ENCODE data around the gene FRRS1L.

- PRO-cap, 2 experiments: no peak in any of the 2 experiments
Measured at GRCh38 chr9:107321817-107322407, 38.8 kb downstream of the RAD23B start.

- PRO-cap, 2 experiments: no peak in any of the 2 experiments
Measured at GRCh38 chr9:107338458-107338937, 55.4 kb downstream of the RAD23B start.

DNA sequence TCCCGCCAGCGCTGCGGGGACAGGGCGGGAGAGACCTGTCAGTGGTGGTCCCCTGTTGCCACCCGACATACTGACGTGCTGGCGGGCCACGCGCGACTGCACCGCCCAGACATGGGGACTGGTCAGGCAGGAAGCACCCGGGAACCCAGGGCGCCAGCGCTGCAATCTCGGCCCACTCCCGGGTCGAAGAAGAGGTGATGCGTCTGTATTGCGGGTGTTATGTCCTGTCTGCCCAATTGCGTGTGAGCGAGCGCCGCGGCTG is 1.4 kb downstream of the KLF4 start:
- PRO-cap, 2 experiments: peak in 2 of 2 experiments; most common minus-strand start position 180 of the sequence (in 1)

DNA sequence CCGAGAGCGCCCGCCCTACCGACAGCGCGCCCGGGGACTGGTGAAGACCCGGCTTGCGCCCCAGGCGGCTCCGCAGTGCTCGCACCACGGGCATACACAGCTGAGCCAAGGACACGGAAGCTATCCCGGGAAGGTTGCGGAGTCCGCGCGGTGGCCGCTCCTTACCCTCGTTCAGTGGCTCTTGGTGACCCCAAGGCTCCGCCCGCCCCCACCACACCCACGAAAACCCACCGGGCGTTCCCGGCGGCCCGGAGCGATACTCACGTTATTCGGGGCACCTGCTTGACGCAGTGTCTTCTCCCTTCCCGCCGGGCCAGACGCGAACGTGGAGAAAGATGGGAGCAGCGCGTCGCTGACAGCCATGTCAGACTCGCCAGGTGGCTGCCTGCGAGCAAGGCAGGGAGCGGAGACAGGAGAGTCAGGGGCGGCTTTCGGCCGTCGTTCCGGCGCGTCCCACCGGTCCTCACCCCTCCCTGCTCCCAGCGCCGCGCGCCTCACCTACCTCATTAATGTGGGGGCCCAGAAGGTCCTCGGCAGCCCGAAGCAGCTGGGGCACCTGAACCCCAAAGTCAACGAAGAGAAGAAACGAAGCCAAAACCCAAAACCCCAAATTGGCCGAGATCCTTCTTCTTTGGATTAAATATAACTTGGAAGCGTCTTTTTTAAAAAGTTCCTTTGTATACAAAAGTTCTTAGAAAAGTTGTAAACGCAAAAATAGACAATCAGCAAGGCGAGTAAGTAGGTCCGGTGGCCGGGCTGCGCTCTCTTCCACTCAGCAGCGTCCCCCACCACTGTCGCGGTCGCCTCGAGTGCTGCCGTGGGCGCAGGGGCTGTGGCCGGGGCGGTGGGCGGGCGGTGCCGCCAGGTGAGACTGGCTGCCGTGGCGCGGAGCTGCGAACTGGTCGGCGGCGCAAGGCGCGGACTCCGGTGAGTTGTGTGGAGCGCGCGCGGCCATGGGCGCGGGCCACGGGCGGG is 616 bp downstream of the KLF4 start:
- PRO-cap, 2 experiments: no peak in any of the 2 experiments

DNA sequence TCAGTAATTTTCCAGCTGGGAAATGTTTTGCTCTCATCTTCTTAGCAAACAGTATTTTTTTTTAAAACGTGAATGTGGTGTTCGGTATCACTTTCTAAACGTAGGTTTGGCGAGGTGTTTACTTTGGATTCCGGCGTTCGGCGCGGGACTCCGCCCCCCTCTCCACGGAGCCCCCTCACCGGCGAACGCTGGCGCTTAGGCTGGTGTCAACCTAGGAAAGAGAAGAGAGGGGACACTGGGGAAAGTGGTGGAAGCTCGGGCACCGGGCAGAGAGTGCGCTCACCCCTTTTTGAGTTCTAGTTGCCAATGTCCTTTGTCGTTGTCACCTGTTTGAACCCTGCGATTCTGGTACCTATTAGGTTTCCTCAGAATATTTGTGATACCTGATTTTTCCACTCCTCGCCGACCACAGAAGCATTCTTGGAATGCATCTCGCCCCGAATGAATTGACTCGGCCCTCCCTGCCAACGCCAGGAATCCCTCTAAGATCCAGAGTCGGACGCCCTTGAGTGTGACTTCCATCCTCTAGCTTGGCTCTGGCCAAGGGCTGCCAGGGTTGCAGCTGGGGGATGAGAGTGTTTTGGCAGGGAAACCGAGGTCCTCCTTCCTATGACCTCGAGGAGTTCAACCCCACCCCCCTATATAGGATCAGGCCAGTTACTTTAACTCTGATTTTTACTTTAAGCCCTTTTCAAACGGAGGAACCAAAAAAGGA is 2.0 kb upstream of the KLF4 start:
- PRO-cap, 2 experiments: no peak in any of the 2 experiments

DNA sequence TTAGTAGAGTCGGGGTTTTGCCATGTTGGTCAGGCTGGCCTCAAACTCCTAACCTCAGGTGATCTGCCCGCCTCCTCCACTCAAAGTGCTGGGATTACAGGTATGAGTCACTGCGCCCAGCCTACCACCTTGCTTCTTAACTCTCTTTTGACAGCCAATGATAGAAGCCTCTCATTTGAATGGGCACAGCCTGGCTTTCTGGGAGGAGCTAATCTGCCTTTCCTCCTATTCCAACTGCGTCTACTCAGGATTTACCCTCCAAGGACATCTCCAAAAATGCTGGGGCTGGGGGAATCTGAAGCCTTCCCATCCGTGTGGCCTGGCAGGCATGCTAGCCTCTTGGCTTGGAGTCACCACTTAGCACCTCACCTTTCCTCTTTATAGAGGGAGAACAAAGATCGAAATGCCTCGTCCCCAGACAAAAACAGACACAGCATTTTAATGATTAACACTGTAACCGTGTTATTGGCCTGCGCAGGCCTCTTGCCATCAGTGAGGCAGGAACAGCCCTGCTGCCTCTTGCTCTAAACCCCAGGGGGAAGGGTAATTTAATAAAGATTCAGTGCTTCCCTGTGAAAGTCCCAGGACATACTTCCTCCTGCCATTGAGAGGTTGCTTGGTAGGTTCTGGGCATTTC is 108.2 kb upstream of the KLF4 start:
- PRO-cap, 2 experiments: no peak in any of the 2 experiments

- PRO-cap, 2 experiments: no peak in any of the 2 experiments
Measured at GRCh38 chr9:107632025-107632355, 142.4 kb upstream of the KLF4 start.

DNA sequence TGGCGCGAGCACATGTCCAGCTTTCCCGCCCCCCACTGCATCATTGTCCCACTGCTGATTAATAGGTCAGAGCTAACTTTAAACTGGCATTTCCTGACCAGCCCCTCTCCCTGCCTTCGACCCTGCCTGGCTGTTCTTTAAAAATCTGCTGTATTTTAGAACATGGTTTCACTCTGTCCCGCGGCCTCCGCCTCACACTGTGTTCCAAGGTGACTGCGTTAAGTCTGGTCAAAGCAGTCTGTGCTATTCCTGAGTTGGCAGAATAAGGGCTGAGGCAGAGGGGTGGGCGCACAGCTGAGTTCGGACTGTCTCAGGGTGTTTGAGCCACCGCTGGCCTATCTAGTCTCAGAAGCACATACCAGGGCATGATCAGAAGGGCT is 178.2 kb upstream of the KLF4 start:
- PRO-cap, 2 experiments: no peak in any of the 2 experiments

- PRO-cap, 2 experiments: no peak in any of the 2 experiments
Measured at GRCh38 chr9:107674999-107675213, 185.3 kb upstream of the KLF4 start.

- PRO-cap, 2 experiments: no peak in any of the 2 experiments
Measured at GRCh38 chr9:108056211-108056482, 566.6 kb upstream of the KLF4 start.

GRCh38 chr9:108150627-108151396 is 661.2 kb upstream of the KLF4 start:
- PRO-cap, 2 experiments: no peak in any of the 2 experiments

DNA sequence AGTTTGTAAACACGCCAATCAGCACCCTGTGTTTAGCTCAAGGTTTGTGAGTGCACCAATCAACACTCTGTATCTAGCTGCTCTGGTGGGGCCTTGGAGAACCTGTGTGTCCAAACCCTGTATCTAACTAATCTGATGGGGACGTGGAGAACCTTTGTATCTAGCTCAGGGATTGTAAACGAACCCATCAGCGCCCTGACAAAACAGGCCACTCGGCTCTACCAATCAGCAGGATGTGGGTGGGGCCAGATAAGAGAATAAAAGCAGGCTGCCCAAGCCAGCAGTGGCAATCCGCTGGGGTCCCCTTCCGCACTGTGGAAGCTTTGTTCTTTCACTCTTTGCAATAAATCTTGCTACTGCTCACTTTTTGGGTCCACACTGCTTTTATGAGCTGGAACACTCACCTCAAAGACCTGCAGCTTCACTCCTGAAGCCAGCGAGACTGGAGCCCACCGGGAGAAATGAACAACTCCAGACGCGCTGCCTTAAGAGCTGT is 461.6 kb downstream of the ACTL7B start:
- PRO-cap, 2 experiments: no peak in any of the 2 experiments

DNA sequence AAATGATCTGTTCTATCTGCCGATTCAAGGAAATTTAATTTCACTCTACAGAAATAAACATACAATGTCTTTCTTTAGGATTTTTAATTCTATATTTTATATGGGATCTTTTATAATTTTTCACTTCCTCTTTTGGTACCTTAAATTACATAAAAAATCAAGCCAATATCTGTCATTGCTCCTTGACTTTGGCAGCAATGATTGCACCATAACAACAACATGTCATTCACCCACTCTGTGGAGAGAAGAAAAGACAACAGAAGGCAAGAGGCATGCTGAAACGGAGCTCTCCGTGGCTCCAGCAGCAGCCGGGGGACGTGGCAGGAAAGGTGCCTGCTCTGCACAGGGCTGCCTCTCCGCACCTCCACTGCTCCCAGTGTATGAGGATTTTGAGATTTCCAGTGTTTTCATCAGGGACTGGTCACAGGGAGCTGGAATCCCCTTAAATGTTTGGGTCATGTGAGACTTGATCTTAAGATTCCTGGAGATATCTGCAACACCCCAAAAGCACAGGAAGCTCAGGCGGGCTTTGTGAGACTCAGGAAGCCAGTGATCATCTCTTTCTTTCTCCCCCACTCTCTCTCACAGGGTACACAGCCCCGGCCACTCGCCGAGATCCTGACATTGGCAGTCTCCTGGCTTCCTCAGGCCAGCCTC is 74.8 kb downstream of the ACTL7B start:
- PRO-cap, 2 experiments: no peak in any of the 2 experiments

GRCh38 chr9:108842830-108843239 is 13.0 kb downstream of the ACTL7B start:
- PRO-cap, 2 experiments: no peak in any of the 2 experiments

- PRO-cap, 2 experiments: no peak in any of the 2 experiments
Measured at GRCh38 chr9:109019321-109020418, 6.4 kb upstream of the CTNNAL1 start.

GRCh38 chr9:109101791-109102290 is 17.9 kb downstream of the TMEM245 start:
- PRO-cap, 2 experiments: no peak in any of the 2 experiments

DNA sequence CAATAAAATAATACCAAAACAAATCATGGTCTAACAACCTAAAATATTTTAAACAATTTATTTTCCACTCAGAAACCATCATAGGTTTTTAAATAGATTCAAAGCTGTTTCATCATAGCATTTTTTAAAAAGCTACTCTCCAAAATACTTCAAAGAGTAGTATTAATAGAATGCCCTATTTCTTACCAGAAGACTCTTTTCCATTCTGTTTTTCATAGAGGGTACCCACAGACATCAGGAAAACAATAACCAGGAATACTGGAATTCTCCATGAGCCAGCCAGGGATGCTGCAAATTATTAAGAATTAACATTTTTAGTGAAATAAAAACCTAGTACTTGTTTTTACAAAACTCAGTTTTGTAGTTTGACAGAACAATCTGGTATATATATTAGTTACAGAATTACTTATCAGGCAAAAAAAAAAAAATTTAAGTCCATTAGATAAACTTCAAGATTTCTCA is 13.4 kb downstream of the TMEM245 start:
- PRO-cap, 2 experiments: no peak in any of the 2 experiments

GRCh38 chr9:109166095-109166559 is 922 bp downstream of the FRRS1L start:
- PRO-cap, 2 experiments: no peak in any of the 2 experiments

GRCh38 chr9:109166773-109167591 is at the start of gene FRRS1L:
Gene FRRS1L (minus strand): TSS chr9:109167249.
- PRO-cap, 2 experiments: no peak in any of the 2 experiments

DNA sequence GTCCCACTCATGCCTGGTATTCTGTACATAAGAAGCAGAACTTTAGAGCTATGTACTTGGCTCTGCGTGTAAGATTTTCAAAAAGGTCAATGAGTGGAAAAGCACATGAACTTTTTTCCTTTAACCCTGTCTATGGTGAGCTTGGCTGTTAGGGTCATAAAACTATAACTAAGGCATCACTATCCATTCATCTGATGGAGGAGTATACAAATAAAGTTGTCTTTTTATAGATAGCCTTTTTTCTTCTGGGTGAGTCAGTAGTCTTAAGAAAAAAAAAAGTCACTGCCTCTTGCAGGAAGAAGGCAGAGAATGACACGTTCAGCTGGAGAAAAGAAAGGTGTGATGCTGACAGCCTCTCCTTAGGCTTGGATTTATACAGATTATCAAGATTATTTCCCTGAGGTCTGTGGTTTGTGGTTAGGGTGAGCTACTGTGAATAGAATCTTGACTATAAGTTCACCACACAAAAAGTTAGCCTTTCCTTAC is 23.0 kb downstream of the EPB41L4B start:
- PRO-cap, 2 experiments: no peak in any of the 2 experiments